Helper T cell (primary cell): Measurements from ENCODE around the gene ZNF268.

DNA sequence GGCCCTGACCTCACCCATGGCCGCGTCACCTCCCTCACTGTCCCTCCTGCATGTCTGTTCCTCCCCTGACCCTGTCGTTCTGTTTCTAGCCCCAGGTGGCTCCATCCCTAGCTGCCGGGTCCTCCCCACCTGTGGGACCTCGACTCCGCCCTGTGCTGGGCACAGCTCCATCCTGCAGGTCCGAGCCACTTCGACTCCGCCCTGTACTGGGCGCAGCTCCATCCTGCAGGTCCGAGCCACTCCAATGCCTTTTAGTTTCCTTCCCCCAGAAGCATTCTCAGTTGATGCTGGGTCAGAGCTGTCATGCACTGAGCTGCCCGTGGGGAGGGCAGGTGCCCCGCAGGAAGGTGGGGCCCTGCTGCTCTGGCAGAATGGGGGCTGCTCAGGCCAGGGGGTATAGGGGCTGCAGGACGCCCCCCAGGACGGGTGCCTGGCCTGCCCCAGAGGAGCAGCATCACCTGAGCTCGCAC, 19.0 kb downstream of the NOC4L start:
- PRO-cap, 2 experiments, result no peak in any of the 2 experiments

- PRO-cap, 2 experiments, result no peak in any of the 2 experiments
Observed at GRCh38 chr12:132356517-132357332, 27.3 kb upstream of the GALNT9 start.

DNA sequence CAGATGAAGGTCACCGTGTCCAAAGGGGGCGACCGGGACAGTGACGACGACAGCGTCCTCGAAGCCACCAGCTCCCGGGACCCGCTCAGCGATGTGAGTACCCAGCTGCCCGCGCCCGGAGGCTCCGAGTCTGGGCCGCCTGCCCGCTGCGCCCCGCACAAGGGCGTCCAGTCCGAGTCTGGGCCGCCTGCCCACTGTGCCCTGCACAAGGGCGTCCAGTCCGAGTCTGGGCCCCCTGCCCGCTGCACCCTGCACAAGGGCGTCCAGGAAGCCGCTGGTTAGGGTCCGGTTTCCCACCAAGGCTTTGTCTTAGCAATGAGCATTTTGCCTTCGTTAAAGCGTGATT, 35.8 kb downstream of the FBRSL1 start:
- PRO-cap, 2 experiments, result no peak in any of the 2 experiments

GRCh38 chr12:132559511-132560424, 50.6 kb downstream of the LRCOL1 start:
- PRO-cap, 2 experiments, result no peak in any of the 2 experiments

DNA sequence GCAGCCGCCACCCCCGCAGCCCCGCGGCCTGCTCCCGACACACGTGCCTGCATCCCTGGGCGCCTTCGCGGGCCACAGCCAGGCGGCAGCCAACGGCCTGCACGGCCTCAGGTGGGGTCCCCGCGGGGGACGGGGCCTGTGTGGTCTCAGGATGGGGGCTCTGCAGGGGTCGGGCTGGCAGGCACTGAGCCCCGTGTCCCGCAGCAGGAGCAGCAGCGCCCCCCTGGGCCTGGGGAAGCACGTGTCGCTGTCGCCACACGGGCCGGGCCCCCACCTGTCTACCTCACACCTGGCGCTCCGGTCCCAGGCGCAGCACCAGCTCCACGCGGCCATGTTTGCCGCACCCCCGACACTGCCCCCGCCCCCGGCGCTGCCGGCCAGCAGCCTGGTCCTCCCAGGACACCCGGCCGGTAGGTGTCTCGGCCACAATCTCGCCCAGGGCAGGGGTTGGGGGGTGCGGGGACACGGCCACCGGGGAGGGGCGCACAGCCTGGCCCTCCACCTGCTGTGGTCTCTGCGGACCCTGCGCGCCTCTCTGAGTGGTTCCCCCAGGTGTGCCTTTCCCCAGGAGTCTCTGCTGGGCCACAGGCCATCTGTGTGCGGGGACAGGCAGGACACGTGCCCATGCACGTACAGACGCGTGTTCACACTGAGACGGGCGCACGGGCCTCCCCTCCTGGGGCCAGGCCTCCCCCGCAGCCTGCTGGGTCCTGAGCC, 40.1 kb downstream of the LRCOL1 start:
- PRO-cap, 2 experiments, result no peak in any of the 2 experiments

DNA sequence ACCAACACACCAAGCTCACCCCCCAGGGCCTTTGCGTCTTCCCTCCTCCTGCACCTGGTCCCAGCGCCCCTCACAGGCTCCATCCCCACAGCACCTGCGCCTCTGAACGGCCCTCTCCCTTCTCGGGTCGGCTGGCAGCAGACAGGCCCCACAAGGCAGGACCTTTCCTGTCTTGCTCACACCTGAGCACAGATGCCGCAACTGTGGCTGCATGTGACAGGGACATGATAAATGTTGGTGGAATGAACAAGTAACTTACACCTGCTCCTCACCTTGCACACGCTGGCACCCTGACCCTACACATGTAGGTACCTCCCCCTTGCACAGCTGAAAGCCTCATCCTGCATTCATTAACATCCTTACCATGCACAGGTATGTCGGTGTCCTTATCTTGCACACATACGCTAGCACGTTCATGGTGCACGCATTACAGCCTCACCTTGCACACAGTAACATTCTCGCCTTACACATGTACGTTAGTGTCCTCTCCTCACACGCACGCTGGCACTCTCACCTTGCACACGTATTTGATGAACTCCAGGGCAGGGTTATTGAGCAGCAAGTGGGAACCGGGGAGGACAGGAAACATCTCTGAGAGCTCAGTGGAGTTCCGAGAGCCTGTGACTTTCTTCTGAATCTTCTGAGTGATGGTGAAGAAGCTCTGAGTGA, 13.4 kb downstream of the P2RX2 start:
- PRO-cap, 2 experiments, result no peak in any of the 2 experiments

DNA sequence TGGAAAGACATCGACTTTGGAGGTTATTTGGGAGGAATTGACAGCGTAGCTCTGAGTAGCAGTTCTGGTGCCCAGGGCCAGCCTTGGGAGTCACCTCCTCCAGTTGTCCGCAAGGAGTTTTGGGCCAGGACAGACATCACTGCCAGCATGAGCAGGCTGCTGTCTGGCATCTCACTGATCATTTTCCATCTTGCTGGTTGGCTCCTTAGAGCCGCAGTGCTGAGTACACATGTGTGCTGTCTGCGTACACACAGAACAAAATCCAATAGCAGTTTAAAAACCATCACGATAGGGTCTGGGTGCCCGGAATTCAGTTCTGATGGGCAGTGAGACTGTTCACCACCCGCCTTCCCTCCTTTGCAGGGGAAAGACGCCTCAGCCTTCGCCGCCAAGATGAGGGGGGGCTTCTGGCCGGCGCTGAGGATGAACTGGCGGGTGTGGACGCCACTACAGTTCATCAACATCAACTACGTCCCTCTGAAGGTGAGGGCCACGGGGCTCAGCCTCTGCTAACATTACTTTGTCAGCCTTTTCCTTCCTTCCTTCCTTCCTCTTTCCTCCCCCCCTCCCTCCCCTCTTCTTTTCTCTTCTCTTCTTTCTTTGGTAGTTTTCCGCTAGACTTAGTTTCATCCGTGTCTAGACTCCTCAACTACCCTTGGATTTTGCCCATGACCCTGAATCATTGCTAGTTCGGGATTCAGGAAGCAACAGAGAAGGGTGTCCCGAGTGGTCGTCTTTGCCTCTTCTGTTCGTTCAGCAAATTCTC, 9.6 kb upstream of the PGAM5 start:
- PRO-cap, 2 experiments, result no peak in any of the 2 experiments

DNA sequence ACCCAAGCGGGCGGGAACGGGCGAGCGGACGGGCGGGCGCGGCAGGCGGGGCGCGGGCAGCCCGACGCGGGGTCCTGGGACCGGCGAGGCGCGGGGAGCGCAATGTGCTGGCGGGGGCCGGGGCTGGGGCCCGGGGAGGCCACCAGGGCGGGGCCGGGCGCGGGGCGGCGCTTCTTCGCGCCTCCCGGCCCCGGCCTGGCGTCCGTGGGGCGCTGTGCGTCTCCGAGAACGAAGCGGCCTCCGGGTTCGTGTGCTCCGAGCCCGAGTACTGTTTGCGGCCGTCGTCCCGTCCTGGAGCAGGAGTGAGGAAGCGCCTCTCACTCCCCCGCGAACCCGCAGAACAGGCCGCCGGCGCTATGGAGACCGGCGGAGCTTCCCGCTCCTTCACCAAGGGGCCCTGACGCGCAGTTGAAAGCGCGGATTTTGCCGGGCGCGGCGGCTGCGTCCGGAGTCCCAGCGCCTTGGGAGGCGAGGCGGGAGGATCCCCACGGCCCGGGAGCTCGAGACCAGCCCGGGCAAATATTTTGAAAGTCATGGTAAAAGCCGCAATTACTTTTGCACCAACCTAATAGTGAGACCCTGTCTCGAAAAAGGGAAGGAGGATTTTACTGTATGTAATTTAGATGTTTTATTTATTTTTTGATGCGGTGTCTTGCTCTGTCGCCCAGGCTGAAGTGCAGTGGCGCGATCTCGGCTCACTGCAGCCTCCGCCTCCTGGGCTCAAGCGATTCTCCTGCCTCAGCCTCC, 526 bp upstream of the ANKLE2 start:
- PRO-cap, 2 experiments, result peak in 2 of 2 experiments; most common plus-strand start position 212 of the sequence (in 1); most common minus-strand start position 99 of the sequence (in 1)

GRCh38 chr12:132796449-132796926, 32.2 kb downstream of the GOLGA3 start:
- PRO-cap, 2 experiments, result no peak in any of the 2 experiments

DNA sequence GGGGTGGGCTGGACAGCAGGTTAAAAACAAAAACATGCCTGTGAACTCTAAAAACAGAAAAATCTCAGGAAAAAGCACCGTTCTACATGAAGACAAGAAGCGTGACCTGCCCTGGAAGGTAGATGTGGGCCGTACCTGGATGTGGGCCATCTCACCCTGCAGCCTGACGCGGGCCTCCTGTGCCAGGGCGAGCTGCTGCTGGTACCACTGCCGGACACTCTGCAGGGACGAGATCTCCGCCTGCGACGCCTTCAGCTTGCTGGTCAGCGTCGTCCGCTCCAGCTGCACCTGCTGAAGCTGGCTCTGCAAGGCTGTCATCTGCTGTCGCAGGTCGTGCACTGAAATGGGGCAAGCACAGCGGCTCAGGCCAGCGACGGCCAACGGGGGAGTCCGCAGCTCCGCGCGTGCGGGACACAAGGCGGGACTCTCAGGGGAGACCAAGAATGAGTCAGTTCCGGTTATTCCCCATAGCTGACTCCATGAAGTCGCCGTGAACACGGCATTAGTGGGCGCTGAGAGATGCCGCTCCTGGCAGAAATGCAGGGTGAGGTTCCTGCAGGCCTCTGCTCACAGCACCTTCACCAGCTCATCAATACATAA, 26.9 kb downstream of the GOLGA3 start:
- PRO-cap, 2 experiments, result no peak in any of the 2 experiments

DNA sequence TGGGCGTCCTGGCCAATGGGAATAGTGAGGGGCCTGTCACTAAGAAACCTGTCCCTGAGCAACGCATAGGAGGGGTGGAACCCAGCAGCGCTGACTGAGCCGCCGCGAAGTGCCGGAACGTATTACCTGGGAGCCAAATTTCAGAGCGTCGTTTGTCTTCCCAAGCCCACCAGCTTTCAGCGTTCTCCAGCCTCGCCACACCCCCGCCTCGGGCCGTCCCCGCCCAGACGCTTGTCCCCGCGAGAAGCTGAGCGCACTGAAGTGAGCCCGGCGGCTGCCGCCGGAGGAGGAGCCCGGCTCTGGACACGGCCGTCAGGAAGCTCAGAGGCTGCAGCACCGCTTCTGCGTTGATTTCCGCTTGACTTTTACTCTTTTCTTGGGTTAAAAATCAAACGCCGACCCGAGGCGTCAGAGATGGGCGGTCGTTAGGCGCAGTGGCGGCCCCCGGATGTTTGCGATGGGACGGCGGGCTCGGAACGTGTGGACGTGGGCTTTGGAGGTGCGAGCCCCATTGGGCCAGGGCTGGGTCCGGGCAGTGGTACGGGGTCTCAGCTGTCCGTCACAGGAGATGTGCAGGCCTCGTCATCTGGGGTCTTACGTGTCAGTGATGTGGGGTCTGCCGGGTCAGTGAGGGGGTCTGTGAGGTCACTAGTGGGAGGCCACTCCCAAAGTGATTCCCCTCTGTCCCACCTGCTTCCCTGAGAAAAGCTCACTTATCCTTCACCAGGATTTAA, 21.4 kb upstream of the CHFR start:
- PRO-cap, 2 experiments, result peak in 2 of 2 experiments; most common plus-strand start position 66 of the sequence (in 2); most common minus-strand start position 356 of the sequence (in 1)

DNA sequence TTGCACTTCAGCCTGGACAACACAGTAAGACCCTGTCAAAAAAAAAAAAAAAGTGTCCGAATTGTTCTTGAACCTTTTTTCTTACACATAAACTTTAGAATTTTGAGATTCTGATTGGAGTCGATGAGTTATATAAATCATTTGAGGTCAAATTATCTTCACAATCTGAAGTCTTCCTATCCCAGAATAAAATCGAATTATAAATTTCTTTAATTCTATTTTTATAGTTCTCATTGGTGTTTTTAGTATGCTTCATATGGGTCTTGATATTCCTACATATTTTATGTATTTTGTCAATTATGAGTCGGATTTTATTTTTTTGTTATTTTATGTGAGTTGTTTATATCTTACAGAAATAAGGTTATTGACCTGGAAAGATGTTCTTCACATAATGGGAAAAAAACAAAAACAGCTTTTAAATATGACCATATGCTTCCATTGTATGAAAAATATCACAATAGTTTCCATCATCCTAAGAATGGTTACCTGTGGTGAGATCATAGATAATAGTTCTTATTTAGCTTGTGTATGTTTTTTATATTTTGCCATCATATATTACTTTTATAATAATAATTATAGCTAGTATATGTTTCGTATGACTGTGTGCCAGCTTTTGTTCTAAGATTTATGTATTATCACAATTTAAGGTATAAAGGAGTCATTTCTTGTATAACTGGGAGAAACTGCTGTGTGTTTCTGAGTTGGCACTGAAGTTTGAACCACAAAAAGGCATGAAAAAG, 1.4 kb downstream of the ZNF84 start:
- PRO-cap, 2 experiments, result no peak in any of the 2 experiments

- PRO-cap, 2 experiments, result peak in 1 of 2 experiments; most common minus-strand start chr12:133081472 (in 1)
Observed at GRCh38 chr12:133081359-133081993, 753 bp downstream of the ZNF140 start.

GRCh38 chr12:133141302-133141827, 10.9 kb downstream of the ZNF10 start:
- PRO-cap, 2 experiments, result no peak in any of the 2 experiments

- PRO-cap, 2 experiments, result peak in 2 of 2 experiments; most common plus-strand start chr12:133181514 (in 2)
Observed at GRCh38 chr12:133181028-133182378, at the start of gene ZNF268. Gene ZNF268, plus strand, starts transcription at chr12:133181495.